Suprapubic skin (tissue), 4 donors: ENCODE data around the genes STXBP2 and FBN3.

DNA sequence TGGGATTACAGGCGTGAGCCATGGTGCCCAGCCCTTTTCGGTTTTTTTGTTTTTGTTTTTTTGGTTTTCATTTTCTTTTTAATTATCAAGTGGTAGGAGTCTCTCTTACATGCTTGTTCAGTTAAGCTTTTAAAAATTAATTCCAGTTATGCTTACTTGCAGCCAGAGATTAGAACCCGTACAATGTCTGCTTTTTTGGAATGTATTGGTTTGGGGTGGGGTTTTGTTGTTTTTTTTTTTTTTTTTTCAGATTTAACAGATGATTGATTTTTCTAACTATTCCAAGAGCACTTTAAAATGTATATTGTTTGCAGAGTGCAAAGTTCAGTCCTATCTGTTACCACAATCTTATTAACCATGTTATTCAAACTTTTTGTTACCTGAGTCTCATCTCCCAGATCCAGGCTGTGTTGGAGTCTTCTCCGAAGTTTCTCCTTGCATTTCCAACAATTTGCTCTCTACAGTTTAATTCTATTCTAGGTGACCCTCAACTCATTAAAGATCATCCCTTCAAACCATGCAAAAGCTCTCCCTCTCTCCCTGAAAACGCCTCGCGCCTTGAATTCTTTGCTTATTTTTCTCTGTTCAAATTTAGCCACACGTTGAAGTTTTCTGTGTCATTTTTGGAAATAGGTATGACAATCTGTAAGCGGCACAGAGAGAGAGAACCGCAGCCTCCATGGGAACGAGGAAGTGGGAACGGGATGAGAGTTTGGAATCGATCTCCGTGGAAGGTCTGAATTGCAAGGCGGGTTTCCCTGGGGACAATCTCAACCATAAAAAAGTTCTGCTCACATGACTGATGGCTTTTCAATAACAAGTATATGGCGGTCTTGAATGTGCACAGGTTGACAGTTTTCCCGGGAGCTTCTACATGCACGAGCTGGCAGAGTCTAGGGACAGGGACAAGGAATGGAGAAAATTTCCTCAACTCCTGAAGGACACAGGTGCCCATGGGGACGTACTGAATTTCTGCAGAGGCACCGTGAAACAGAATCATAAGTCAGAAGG, 91.1 kb downstream of the INSR start:
- PRO-cap: no peak
- RAMPAGE, long total RNA, 4 experiments: start-site peak on the minus strand in 1 of 4 experiments, centred at position 488 of the sequence, 12 reads per replicate

- PRO-cap: no peak
- RAMPAGE, long total RNA, 4 experiments: no peak in any of the 4 experiments
These were observed 82.7 kb downstream of the INSR start for GRCh38 chr19:7211453-7212056.

DNA sequence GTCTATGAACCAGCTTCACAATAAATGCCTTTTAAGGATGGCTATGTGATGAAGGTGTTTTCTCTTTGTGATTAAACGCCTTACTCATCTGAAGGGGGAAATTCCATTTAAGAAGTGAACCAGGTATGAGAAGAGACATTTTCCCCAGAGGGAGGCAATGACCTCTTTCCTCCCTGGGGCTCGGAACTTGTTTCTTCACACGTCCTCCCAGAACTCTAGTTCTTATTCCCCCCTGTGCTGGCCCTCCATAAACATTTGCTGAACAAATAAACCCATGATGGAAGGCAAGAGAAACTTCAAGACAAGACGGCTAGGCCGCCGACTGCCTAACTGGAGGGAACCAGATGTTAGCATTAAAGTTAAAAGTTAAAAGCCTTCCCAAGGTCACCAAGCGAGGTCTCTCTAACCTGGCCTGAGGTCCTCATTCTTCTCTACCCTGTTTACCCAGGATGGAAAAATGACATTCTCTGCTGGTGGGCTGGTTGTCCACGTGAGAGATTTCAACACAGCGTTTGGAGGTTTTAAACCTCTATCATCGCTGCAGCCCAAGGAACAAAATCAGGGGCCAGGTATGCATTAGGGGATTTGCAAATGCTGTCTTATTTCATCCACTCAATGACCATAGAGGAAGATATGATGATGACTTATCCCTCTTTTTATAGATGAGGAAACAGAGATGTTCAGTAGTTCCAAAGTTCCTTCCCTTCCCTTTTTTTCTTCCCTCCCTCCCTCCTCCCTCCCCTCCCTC, 80.0 kb downstream of the INSR start:
- PRO-cap: no peak
- RAMPAGE, long total RNA, 4 experiments: no peak in any of the 4 experiments

GRCh38 chr19:7224180-7224893, 69.9 kb downstream of the INSR start:
- PRO-cap: no peak
- RAMPAGE, long total RNA, 4 experiments: no peak in any of the 4 experiments

DNA sequence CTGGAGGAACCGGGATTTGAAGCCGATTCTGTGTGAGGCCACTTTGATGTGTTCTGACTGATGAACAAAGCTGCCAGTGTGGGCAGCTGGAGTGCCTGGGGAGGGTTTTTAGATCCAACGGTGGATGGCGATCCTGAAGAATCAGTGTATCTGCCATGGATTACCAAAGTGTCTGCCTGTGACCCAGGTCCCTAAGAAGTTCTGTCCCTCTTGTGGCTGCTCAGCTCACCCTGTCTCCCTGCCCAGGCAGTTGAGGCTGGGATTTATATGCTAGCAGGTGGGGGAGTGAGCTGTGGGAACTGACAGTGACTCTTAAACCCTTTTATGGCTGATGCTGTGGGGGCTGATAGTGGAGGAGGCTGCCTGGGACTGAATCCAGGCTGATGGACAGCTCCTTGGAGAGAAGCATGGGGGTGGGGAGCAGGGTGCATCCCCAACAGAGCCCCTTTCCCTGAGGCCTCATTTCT, 8.4 kb downstream of the ARHGEF18 start:
- PRO-cap: no peak
- RAMPAGE, long total RNA, 4 experiments: no peak in any of the 4 experiments

DNA sequence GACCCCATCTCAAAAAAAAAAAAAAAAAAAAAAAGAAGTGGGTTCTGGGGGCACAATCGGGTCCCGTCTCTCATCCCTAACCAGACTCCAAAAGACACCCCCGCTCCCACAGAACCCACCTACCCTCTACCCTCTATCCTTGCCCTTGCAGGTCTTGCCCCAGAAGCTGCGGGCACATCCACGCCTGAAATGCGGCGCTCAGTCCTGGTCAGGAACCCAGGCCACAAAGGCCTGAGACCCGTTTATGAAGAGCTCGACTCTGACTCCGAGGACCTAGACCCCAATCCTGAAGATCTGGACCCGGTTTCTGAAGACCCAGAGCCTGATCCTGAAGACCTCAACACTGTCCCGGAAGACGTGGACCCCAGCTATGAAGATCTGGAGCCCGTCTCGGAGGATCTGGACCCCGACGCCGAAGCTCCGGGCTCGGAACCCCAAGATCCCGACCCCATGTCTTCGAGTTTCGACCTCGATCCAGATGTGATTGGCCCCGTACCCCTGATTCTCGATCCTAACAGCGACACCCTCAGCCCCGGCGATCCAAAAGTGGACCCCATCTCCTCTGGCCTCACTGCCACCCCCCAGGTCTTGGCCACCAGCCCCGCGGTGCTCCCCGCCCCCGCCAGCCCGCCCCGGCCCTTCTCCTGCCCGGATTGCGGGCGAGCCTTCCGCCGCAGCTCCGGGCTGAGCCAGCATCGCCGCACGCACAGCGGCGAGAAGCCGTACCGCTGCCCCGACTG, 3.2 kb upstream of the MCOLN1 start:
- PRO-cap: no peak
- RAMPAGE, long total RNA, 4 experiments: no peak in any of the 4 experiments

GRCh38 chr19:7523322-7523788, 931 bp downstream of the MCOLN1 start:
- PRO-cap: no peak
- RAMPAGE, long total RNA, 4 experiments: no peak in any of the 4 experiments

DNA sequence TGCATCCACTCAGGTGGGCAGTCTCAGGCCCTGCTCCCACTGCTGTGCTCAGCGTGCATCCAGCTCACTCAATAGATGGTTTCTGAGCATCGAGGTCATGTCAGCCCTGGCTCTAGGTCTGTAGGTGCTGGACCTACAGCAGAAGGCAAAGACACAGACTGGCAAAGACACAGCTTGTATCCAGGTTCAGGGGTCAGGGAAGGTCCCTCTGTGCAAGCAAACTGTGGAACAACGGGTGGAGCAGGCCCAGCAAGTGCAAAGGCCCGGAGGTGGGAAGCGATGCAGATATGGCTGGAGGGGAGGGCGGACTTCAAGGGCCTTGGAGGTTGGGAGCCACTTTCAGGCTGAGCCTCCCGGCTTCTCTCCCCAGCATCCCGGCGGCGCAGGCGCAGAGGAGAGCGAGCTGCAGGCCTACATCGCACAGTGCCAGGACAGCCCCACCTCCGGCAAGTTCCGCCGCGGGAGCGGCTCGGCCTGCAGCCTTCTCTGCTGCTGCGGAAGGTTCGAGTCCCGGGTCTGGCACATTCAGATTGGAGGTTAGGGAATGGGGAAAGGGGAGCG, 2.3 kb upstream of the PNPLA6 start:
- PRO-cap: no peak
- RAMPAGE, long total RNA, 4 experiments: no peak in any of the 4 experiments

DNA sequence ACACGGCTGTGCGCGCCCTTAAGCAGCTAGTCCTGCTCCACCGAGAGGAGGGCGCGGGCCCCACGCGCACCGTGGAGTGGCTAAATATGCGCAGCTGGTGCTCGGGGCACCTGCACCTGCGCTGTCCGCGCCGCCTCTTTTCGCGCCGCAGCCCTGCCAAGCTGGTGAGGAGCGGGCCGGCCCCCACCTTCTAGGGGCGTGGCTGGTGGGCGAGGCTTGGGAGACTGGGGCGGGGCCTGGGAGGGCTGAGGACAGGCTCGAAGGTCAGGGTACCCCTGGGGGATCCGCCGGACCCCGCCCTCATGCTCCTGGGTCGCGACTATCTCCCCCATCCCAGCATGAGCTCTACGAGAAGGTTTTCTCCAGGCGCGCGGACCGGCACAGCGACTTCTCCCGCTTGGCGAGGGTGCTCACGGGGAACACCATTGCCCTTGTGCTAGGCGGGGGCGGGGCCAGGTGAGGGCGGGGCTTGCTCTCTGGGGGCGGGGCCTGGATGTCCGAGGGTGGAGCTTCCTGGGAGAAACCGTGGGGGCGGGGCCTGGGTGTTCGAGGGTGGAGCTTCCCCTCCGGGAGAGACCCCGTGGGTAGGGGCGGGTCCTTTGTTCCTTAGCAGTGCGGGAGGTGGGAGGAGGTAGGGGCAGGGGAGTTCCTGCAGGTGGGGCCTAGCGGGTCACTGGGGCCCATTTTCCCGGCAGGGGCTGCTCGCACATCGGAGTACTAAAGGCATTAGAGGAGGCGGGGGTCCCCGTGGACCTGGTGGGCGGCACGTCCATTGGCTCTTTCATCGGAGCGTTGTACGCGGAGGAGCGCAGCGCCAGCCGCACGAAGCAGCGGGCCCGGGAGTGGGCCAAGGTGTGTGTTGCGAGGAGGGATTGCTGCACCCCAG, 19.6 kb downstream of the PNPLA6 start:
- PRO-cap: no peak
- RAMPAGE, long total RNA, 4 experiments: no peak in any of the 4 experiments

DNA sequence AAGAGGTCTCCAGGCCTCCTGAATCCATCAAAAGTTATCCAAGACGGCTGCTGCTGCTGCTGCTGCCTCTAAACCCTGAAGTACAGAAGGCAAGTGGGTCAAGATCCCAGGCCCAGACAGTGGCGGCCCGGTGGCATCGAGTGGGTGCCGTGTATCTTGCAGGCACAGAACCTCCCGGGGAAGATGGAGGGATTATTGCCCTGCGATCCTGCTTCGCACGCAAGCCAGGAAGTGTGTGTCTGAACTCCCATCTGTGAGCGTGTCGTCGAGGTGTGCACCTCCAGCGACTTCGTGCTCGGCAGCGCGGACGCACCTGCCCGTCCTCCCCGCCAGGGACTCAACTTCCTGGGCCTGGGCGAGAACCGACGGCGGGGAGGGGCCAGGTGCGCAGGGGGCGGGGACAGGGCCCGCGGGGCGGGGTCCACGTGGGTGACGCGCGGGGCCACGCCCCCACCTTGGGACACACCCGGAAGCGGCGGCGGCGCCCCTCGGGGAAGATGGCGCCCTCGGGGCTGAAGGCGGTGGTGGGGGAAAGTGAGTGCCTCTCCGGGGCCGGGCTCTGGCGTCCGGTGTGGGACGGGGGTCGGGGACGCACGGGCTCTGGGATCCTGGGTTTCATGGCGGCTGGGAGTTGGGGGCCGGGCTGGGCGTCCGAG, at the start of gene STXBP2:
Gene STXBP2, plus strand, starts transcription at position 458 of the 656 bp plus-strand sequence.
- PRO-cap: bidirectional peak, plus-strand start at position 469 of the sequence, minus-strand start at position 339 of the sequence
- RAMPAGE, long total RNA, 4 experiments: start-site peak on the plus strand in 3 of 4 experiments, centred at positions 464 to 471 of the sequence, 61 to 87 reads per replicate; start-site peak on the minus strand in 3 of 4 experiments, centred at positions 338 to 349 of the sequence, 26 to 39 reads per replicate

DNA sequence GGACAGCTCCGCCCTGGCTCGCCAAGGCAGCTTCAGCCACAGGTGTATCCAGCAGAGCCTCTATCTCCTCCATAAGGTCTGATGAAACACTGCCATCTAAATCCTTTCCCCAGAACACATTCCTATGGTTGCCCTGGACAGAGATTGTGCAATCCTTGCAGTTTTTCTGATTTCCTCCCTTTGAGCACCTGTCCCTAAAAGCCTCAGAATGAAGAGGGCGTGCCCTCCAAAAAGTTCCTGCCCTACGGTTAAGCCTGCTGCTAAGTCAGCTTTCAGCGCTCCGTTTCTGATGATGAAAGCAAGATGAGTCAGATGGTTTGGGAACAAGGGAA, 21.0 kb downstream of the CLEC4M start:
- PRO-cap: no peak
- RAMPAGE, long total RNA, 4 experiments: no peak in any of the 4 experiments

DNA sequence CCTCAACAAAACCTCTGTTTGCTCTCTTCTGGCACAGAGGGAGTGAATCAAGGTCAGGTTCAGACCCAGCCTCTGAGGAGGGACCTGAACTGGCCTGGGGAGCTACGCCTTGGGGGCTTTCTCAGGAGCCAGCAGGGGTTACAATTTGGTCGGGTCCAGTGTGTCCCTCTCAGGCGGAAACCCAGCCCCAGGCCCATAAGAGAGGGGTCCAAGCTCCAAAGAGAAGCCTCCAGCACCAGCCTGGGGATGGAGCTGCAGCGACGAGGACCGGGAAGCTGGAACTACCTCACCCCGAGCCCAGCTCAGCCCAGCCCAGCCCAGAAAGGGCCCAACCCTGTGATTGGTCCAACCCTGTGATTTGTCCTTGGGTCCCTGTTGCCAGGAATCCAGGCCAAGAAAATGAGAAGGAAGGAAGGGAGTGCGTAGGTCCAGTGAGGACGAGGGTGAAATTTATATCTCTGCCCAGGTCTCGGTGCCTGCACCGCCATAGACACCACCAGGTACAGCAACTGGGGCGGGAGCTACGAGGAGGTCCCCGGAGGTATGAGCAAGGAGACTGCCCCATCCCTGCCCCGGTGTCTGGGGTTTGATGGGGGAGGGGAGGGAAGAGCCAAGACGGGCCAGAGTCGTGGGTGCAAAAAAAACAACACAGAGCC, 24.1 kb downstream of the CLEC4M start:
- PRO-cap: bidirectional peak, plus-strand start at position 402 of the sequence, minus-strand start at position 283 of the sequence
- RAMPAGE, long total RNA, 4 experiments: start-site peak on the plus strand in 1 of 4 experiments, centred at position 404 of the sequence, 5 reads per replicate

- PRO-cap: no peak
- RAMPAGE, long total RNA, 4 experiments: no peak in any of the 4 experiments
These were observed 5.6 kb upstream of the CTXN1 start for GRCh38 chr19:7931248-7932293.

DNA sequence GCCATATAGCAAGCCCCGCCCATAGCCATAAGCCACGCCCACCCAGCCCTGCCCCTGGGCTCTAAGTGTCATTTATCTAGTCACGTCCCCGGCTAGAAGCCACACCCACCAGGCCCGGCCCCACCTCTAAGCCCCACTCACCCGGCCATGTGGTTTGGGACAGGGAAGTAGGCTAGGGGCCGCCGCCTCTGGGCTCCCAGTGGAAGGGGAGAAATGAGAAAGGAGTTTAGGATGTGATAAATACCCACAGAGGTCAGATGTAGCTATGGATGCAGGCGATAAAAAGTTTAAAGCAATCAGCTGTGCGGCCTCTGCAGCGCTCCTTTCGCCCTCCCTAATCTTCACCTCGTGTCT, 1.8 kb upstream of the CCL25 start:
- PRO-cap: no peak
- RAMPAGE, long total RNA, 4 experiments: no peak in any of the 4 experiments

GRCh38 chr19:8054151-8054560, 1.6 kb downstream of the CCL25 start:
- PRO-cap: no peak
- RAMPAGE, long total RNA, 4 experiments: no peak in any of the 4 experiments

DNA sequence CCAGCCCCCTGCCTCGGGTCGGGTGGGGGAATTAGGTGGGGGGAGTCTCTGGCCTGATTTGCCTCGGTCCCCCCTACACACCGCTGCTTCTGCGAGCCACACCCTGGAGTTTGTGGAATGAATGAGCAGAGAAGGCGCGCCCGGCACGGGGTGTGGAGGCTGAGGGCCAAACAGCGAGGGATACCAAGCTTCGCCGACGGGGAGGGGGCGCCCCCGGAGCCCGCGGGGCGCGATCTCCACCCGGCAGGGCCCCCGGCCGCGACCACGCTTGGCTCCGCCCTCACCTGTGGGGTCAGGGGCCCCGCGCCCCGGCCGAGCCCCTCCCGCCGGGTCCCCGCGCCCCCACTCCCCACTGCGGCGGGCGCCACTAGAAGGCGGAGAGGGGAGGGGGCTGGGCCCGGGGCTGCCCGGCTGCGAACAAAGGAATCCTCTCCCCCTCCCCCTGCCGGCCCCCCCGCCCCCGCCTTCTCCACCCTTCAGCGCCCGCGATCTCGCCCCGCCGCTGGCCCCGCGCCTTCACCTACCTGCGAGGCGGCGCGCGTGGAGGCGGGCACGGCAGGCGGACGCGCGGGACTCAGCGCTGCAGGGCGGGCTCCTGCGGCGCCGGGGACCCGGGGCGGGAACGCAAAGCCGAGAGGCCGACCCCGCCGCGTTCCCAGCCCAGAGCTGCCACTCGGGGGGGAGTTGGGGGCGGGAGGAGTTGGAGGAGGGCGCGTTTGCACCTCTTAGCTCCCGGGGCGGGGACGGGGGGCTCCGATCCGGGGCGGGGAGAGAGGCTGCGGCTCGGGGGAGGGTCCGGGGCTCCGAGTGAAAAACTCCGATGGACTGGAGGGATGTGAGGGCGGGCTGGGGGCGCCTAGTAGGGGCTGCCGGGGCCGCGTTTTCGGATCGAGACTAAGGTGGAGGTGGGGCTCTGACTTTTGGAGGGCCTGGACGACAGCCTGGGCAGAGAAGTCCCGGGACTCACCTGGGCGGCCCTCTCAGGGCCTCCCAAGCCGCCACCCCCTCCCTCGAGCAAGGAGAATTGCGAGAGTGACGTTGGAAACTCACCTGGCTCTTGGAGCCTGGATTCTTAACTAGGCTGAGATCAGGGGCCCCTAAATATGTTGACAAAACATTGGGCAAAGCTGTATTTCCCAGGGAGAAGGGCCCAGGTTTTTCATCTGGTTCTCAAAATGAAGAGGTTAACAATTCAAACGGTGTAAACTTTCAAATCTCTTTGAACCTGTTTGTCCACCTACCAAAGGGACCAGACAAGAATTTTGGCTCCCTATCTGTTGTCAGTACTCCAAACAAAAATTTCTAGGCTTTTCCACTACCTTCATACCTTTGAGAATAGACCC, at the start of gene FBN3:
Gene FBN3, minus strand, starts transcription at position 668 of the 1,343 bp plus-strand sequence.
- PRO-cap: no peak
- RAMPAGE, long total RNA, 4 experiments: no peak in any of the 4 experiments

DNA sequence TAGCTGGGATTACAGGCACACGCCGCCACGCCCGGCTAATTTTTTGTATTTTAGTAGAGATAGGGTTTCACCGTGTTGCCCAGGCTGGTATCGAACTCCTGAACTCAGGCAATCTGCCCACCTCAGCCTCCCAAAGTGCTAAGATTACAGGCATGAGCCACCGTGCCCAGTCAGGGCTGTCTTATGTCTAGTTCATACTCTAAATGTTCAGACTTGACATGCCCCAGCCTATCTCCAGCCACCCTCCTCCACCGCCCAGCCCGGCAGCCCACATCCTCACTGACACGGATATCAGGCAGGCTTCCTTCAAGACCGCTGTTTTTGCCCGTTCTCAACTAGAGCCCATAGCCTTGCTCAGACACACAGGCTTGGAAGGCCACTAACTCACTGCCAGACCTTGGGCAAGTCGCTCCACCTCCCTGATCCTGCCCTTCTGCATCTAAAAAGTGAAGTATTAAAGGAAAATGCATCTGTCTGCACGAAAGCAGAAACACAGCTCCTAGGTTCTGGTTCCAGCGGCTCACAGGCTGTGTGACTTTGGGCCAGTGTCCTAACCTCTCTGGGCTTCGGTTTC, 14.7 kb upstream of the CERS4 start:
- PRO-cap: no peak
- RAMPAGE, long total RNA, 4 experiments: no peak in any of the 4 experiments

DNA sequence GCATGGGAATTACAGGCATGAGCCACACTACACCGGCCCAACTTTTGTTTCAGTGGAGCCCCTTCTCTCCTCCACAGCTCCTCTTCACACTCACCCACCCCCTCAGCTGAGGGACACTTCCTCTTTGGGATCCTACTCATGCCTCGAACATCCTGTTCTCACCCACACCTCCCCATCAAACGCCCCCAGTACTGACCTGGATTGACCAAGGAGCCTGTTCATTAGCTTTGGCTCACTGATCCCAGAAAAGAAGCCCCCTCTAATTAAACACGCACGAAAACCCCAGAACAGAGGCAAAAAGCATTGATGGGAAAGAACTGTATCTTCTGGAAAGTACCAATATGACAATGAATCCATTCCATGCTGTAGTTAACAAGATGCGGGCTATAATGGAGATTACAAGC, 12.6 kb upstream of the CERS4 start:
- PRO-cap: no peak
- RAMPAGE, long total RNA, 4 experiments: no peak in any of the 4 experiments

DNA sequence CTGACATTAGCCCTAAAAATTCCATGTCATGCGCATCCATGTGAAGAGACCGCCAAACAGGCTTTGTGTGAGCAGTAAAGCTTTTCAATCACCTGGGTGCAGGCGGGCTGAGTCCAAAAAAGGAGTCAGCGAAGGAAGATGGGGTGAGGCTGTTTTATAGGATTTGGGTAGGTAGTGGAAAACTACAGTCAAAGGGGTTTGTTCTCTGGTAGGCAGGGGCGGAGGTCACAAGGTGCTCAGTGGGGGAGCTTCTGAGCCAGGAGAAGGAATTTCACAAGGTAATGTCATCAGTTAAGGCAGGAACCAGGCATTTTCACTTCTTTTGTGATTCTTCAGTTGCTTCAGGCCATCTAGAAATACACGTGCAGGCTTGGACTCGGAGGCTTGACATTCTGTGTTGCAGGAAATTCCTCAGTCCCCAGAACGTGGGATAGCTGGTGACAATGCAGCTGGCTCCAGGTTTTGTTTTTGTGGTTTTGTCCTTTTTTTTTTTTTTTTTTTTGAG, 5.5 kb upstream of the CERS4 start:
- PRO-cap: no peak
- RAMPAGE, long total RNA, 4 experiments: no peak in any of the 4 experiments

- PRO-cap: no peak
- RAMPAGE, long total RNA, 4 experiments: no peak in any of the 4 experiments
These were observed 3.8 kb upstream of the CD320 start for GRCh38 chr19:8311711-8312618.